Neural progenitor cell (in vitro differentiated cells): ENCODE data around the genes TAS2R10 and PRB4.

GRCh38 chr12:10826086-10826705 is at the start of gene TAS2R10:
TSS of gene TAS2R10 (minus strand) at chr12:10826358.
- RAMPAGE, long total RNA = no peak

GRCh38 chr12:10942008-10942618 is 3.0 kb upstream of the TAS2R14 start:
- RAMPAGE, long total RNA = no peak

GRCh38 chr12:11172036-11172704 is 1.2 kb downstream of the SMIM10L1 start:
- RAMPAGE, long total RNA = no peak

- RAMPAGE, long total RNA = no peak
Measured at GRCh38 chr12:11310227-11310774, at the start of gene PRB4. TSS of gene PRB4 (minus strand) at chr12:11310436.

DNA sequence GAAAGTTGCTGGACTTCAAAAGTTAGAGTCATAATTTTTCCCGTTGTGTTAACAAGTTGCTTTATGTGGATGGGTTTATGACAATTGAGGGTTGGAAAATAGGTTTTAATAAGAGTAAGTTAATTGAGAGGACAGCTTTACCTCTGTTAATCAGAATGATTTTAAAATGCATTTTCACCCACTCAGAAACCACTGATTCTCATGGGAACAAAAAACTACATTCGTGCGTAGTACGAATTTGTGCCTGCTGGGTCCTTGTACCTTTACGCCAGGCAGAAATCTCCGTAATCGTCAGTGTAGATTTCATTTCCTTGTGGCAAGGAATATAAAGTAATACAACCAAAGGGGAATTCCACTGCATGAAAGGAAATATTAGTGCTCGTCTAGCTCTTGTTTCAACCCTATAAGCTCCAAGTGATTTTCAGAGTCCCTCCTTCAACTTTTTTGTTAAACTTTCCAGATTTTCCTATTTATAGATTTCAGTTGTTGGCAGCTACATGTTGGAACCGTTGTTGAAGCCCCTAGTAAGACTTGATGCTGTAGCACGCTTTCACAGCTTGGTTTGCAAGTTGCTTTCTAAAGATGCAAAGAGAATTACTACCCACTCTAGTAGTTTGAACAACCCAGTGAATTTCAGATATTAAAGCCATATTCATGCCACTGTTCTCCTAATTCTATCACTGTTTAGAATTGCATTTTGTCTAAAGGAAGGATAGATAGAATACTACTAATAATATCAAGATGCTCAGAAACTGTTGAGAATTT is 90.6 kb downstream of the ETV6 start:
- RAMPAGE, long total RNA = no peak

- RAMPAGE, long total RNA = no peak
Measured at GRCh38 chr12:11782712-11783792, 133.6 kb downstream of the ETV6 start.

- RAMPAGE, long total RNA = no peak
Measured at GRCh38 chr12:11797902-11798605, 148.6 kb downstream of the ETV6 start.

DNA sequence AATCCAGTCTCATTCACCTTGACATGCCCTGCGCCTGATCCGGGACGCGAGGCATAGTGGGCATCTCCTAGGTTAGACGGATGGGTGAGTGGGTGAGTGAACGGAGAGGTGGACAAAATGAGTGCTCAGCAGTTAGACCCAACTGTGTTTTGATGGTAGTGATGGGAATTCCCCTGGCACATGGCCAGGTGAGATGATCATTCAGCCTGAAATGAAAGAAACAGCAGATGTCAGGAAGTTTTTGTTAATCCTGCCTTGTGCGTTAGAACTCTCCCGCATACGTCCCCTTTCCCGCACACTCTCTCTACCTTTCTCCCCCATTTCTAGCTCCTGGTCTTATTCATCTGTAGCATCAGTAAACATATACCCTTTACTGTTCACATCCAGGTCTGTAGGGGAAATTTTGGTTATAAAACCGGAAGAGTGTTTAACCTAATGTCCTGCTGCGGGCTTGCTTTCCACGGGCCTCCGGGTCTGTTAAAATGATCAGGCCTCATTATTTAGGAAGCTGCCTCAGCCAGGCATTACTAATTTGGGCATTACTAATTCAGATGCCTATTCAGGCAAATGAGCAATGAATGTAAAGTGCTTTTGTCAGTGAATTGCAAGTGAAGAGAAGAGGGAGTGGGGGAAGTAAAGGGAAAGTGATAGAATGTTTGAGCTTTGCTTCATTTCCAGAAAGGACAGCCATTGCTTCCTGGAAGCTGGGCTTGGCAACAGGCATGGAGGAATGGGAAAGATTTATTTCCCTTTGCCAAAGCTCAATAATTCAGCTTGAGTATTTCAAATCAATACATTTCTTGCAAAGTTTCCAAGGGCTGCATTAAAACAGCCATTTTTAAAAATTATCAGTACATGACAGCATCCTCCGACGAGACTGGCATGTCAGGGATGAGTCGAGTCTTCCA is 172.9 kb downstream of the ETV6 start:
- RAMPAGE, long total RNA = no peak

DNA sequence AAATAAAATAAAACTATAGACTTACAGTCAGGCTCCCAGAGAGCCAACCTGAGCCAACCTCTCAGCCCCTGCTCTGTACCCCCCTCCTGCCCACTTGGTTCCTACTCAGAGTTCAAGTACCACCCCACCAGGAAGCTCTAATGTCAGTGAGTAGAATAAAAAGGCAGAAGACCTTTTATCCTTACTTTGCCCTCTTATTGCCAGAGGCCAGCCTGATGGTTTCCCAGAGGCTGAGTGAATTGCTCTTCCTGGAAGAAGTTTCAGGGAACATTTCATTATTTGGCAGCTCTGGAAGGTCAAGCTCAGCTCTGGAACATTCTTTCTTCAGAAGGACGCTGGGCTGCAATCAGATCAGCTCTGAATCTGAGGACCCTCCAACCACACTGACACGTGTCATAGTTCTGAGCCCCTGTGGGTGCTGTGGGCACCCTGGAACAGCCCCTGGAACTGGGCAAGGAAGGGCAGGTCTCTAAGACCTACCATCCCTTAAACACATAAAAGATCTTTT is 188.9 kb downstream of the ETV6 start:
- RAMPAGE, long total RNA = no peak

- RAMPAGE, long total RNA = no peak
Measured at GRCh38 chr12:11859967-11860244, 210.4 kb downstream of the ETV6 start.

- RAMPAGE, long total RNA = no peak
Measured at GRCh38 chr12:12038164-12038500, 32.6 kb upstream of the BCL2L14 start.

DNA sequence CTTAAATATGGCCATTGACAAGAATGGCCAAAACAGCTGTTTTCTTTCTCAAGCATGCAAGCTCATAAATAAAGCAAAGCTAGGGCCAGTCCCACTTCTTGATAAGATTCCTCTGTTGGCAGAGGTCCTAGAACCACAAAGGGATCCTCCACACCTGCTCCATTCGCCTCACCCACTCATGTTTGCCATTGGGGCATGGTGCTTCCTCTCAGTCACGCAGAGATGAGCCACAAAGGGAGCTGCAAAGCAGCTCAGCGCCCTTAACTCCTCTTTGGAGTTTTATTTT is 16.7 kb downstream of the MANSC1 start:
- RAMPAGE, long total RNA = no peak

DNA sequence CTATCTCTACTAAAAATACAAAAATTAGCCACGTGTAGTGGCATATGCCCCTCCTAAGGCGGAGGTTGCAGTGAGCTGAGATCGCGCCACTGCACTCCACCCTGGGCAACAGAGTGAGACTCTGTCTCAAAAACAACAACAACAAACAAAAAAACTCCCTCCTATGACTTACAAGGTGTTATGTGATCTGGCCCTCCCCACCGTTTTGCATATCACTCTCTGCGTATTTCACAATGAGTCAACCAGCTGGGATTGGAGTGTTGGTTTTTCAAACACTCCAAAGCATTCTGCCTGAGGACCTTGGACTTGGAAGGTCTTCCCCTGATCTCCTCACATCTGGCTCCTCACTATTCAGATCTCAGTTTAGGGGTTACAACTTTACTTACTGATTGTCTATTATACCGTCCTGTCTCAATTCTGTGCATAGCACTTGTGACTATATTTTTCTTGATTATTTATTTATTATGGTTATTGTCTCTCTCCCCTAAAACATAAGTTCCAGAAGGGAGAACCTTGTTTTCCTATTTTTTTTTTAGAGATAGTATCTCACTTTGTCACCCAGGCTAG is 13.9 kb downstream of the MANSC1 start:
- RAMPAGE, long total RNA = no peak

GRCh38 chr12:12467104-12468079 is 95.3 kb downstream of the DUSP16 start:
- RAMPAGE, long total RNA = no peak

- RAMPAGE, long total RNA = no peak
Measured at GRCh38 chr12:12474326-12475449, 88.0 kb downstream of the DUSP16 start.

DNA sequence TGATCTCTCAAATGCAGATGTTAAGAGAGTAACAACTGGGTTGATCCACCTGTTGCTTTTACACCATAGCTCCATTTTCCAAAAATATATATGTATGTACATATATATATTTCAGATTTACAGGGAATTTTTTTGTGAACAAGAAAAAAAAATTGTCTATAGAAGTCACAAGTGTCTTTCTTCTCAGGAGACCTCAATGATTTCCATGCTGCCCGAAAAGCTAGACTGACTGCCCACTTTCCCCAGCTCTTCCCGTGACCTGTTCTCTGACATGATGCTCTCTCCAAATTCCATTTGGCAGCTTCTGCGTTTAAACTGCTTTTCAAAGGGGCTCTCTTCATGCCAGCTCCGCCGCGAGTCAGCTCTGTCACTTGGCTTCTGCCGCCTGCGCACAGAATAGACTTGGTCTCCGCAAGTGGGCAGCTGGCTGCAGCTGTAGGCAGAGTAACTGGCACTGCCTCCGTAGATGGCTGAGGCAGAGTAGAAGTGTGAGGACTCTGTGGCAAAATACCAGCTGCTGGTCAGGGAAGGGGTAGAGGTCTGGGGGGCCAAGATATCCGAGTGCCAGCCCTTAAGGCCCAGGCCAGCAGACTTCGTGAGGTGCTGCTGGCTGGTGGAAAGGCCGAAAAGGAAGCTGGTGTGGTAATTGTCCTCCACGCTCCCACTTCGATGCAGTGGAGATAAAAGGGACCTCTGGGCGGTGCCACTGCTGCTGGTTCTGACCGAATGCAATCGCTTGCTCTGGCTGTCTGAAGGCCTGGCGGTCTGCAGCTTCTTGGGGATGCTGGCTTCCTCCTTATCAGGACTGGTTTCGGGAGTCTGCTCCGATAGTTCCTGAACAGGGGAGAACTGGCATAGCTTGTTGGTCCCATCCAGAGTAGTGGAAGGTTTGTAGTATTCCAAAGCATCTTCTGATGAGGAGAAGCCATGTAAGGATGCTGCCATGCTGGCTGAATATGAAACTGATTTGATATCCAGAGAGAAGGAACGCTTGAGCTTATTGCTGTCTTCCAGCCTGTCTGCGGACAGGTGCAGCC is 85.7 kb downstream of the DUSP16 start:
- RAMPAGE, long total RNA = no peak

DNA sequence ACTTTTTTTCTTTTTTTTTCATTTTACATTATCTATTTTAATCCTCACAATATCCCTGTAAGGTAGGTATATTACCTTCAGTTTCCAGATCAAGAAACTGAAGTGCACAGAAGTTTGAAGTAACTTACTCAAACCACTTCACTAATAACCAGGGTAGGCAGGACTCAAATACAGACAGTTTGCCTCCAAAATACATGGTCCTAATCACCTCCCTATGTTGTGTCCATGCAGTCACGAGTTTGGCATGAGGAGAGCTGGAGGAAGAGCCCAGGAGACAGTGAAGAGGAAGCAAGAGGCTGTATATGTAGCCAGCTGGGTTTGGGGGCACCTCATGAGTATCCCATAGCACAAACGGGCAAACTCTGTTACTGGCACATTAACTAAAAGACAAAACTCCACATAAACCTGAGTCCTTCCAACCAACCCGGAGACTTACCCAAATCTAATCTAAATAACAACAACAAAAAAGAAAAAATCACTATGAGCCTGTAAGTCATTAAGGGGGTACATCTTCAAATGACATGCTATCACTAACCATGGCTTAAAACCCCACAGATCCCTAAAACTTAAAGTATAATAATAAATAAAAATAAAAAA is 79.2 kb downstream of the DUSP16 start:
- RAMPAGE, long total RNA = no peak

DNA sequence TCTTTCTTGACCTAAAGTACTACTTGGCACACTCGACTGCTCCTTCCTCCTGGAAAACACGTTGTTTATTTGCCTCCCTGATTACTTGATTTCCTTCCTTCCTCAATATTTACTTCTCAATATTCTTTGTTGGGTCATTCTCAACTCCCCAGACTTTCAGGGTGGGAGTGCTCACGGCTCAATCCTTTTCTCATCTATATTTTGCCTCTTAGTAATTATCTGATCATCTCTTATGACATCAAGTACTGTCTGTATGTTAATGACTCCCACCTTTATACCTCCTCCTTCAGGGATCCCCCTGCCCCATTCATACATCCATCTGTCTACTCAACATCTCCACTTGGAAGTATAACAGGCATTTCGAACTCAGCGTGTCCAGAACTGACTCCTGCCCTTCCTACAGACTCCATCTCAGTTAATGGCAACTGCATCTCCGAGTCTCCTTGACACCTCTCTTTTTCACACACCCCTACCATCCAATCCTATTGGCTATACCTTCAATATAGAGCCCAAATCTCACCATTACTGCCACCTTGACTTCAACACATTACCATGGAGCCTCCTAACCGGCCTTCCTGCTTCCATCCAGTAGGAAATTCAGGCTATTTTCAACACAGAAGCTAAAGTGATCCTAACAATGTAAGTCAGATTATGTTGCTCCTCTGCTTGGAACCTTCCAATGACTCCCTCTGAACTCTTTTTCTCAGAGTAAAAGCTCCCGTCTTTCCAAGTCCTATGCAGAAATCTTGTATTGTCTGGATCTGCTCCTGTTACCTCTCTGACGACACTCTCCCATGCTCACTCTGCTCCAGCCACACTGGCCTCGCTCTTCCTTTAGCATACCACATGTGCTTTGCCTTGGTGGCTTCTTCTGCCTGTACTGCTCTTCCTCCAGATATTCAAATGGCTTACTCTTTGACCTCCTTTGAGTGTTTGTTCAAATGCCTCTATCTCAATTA is 69.6 kb downstream of the DUSP16 start:
- RAMPAGE, long total RNA = no peak

DNA sequence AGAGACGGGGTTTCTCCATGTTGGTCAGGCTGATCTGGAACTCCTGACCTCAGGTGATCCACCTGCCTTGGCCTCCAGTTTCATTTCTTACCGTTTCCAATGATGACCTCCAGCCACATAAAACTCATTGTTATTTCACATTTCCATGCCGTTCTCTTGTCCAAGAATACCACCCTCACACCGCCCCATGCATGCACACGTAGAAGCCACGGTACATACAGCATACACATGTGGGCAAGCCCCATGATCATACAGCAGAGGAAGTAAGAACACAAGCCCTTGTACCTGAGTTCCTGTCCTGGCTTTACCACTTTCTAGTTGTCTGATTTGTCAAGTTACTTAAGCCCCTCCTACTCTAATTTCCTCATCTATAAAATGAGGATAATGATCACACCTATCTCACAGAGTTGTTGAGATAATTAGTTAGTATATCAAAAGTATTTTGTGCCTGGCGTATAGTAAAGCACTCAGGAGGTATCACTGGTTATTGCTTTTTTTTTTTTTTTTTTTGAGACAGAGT is 59.9 kb downstream of the DUSP16 start:
- RAMPAGE, long total RNA = no peak

GRCh38 chr12:12600656-12601293 is 10.9 kb upstream of the CREBL2 start:
- RAMPAGE, long total RNA = no peak